SK-N-SH (cell line): ENCODE measurements around a stretch of chr2.

GRCh38 chr2:62099180-62099548 lies 96.8 kb upstream of the B3GNT2 start:
- RRBS: no CpG with 5 or more reads among the region's 6 CpGs
CAGE:
- cytosol, long polyA plus RNA: no peak
- long polyA plus RNA: no peak
- nucleus, long polyA plus RNA: no peak

DNA sequence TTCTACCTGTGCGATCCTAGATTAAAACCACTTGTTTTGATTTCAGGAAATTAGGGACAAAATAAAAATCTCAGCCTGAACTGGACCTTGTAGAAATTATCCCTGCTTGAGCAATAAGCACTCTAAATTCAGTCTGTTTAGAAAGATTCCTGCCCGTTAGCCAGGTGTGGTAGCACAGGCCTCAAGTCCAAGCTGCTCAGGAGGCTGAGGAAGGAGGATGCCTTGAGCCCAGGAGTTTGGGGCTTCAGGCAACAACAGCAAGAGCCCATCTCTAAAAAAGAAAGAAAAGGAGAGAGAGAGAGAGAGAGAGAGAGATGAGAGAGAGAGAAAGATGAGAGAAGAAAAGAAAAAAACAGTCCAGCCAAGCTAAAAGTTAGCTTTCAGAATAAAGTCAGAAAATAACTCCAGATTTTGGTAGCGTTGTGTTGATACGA lies 57.1 kb upstream of the B3GNT2 start:
- RRBS: no CpG with 5 or more reads among the region's 4 CpGs
CAGE:
- cytosol, long polyA plus RNA: no peak
- long polyA plus RNA: no peak
- nucleus, long polyA plus RNA: no peak

GRCh38 chr2:62178667-62179090 lies 17.2 kb upstream of the B3GNT2 start:
- RRBS: no CpG with 5 or more reads among the region's 1 CpG
CAGE:
- cytosol, long polyA plus RNA: no peak
- long polyA plus RNA: no peak
- nucleus, long polyA plus RNA: no peak

GRCh38 chr2:62306605-62307658 lies 111.0 kb downstream of the B3GNT2 start:
- RRBS: 91% methylated on average over 1 of the region's 11 CpGs
CAGE:
- cytosol, long polyA plus RNA: no peak
- long polyA plus RNA: no peak
- nucleus, long polyA plus RNA: no peak

- RRBS: no CpG with 5 or more reads among the region's 14 CpGs
CAGE:
- cytosol, long polyA plus RNA: no peak
- long polyA plus RNA: no peak
- nucleus, long polyA plus RNA: no peak
Measured at GRCh38 chr2:62450436-62451447, 55.3 kb downstream of the TMEM17 start.

- RRBS: no CpG with 5 or more reads among the region's 8 CpGs
CAGE:
- cytosol, long polyA plus RNA: no peak
- long polyA plus RNA: no peak
- nucleus, long polyA plus RNA: no peak
Measured at GRCh38 chr2:62706534-62706780, 944 bp downstream of the EHBP1 start.

DNA sequence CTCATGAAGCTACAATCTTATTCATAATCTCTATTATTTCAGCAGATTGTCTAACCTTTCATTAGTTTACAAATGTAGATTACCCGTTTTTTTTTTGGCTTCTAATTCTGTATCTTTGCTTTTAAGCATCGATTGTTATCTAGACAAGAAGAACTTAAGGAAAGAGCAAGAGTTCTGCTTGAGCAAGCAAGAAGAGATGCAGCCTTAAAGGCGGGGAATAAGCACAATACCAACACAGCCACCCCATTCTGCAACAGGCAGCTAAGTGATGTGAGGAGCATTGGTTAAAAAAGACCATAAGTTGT lies 95.3 kb upstream of the OTX1 start:
- RRBS: no CpG with 5 or more reads among the region's 3 CpGs
CAGE:
- cytosol, long polyA plus RNA: no peak
- long polyA plus RNA: no peak
- nucleus, long polyA plus RNA: no peak

- RRBS: no CpG with 5 or more reads among the region's 4 CpGs
CAGE:
- cytosol, long polyA plus RNA: no peak
- long polyA plus RNA: no peak
- nucleus, long polyA plus RNA: no peak
Measured at GRCh38 chr2:63613736-63614126, 25.0 kb downstream of the MDH1 start.

GRCh38 chr2:63840753-63840919 lies 1.1 kb upstream of the UGP2 start:
- RRBS: no CpG with 5 or more reads among the region's 19 CpGs
CAGE:
- cytosol, long polyA plus RNA: no peak
- long polyA plus RNA: no peak
- nucleus, long polyA plus RNA: no peak

- RRBS: no CpG with 5 or more reads among the region's 8 CpGs
CAGE:
- cytosol, long polyA plus RNA: no peak
- long polyA plus RNA: no peak
- nucleus, long polyA plus RNA: no peak
Measured at GRCh38 chr2:63842854-63843360, 1.2 kb downstream of the UGP2 start.

GRCh38 chr2:63886041-63886874 lies 44.6 kb downstream of the UGP2 start:
- RRBS: no CpG with 5 or more reads among the region's 4 CpGs
CAGE:
- cytosol, long polyA plus RNA: no peak
- long polyA plus RNA: no peak
- nucleus, long polyA plus RNA: no peak

DNA sequence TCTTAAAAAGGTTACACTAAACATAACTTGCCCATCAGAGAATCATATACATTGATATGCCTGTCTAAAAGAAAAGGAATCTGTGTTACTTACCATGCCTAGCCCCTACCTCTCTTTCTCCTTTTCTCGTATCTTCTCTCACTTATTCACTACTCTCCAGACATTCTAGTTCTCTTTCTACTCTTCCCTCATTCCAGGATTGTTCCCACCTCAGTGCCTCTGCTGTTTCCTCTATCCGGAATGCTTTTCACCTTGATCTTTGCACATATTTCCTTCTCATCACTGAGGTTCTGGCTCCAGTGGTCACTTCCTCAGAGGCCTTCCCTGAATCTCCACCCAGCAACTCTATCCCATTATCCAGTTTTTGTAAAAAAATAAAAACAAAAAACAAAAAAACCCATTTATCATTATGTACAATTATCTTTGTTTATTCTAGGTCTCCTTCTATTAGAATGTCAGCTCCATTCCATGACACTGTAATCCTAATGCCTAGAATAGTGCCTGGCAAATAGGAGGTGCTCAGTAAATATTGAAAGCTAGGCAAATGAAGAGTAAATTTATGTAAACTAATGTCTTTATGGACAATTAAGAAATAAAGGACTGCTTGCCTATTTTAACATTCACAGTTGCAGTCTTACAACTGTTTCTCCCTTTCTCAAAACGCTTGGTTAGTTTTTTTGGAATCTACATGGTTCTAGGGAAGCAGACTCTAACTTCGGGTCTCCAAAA lies 84.8 kb downstream of the VPS54 start:
- RRBS: no CpG with 5 or more reads among the region's 4 CpGs
CAGE:
- cytosol, long polyA plus RNA: no peak
- long polyA plus RNA: no peak
- nucleus, long polyA plus RNA: no peak

DNA sequence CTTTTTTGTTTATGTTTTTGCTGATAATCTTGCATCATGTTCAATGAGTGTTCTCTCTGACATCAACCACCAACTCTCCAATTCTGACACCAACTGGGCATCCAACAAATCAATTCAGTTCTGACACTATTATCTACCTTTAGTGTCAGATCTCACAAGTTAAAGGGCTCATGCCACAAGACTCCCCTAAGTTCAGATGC lies 19.6 kb downstream of the PELI1 start:
CAGE:
- cytosol, long polyA plus RNA: no peak
- long polyA plus RNA: no peak
- nucleus, long polyA plus RNA: no peak

DNA sequence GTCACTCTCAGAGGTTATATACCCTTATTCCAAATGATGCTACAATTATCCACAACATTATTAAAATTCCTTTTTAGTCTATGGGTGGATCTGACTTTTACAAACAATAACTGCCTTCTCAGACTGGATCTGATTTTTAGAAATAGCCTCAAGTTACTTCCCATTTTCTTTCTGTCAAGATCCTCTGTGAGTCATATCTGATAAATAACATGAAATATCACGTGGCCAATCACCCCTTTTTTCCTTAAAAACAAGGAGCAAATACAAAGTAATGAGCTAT lies 6.7 kb downstream of the PELI1 start:
- RRBS: no CpG with 5 or more reads among the region's 1 CpG
CAGE:
- cytosol, long polyA plus RNA: no peak
- long polyA plus RNA: no peak
- nucleus, long polyA plus RNA: no peak

GRCh38 chr2:64227926-64228713 lies 83.9 kb upstream of the PELI1 start:
- RRBS: 3% methylated on average over 2 of the region's 32 CpGs
CAGE:
- cytosol, long polyA plus RNA: no peak
- long polyA plus RNA: no peak
- nucleus, long polyA plus RNA: no peak

DNA sequence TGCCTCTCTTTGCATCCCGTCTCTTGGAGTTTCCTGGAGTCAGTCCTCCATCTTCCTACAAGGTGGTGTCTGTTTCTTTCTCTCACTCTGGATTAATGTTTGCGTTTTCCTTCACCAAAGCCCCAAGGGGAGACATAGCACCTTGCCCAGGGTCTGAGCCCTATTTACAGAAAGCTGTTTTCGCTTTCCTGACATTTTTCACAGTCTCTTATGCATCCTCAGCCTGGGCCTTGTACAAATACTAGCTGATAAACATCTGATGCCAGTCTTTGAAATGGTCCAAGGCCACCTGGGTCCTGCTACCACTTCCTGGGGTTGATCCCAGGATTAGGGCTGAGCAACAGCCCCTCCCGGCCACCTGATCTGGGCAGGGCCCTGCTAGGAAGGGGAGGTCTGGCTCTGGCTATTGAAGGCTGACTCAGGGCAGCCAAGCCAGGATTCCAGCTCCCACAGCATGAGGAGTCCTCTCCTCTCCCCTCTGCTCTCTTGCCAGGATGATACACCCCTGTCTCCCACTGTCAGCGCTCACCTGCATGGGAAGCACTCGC lies 53.3 kb upstream of the LGALSL start:
- RRBS: no CpG with 5 or more reads among the region's 6 CpGs
CAGE:
- cytosol, long polyA plus RNA: no peak
- long polyA plus RNA: no peak
- nucleus, long polyA plus RNA: no peak

GRCh38 chr2:64401317-64401841 lies 52.6 kb upstream of the LGALSL start:
- RRBS: no CpG with 5 or more reads among the region's 7 CpGs
CAGE:
- cytosol, long polyA plus RNA: no peak
- long polyA plus RNA: no peak
- nucleus, long polyA plus RNA: no peak

DNA sequence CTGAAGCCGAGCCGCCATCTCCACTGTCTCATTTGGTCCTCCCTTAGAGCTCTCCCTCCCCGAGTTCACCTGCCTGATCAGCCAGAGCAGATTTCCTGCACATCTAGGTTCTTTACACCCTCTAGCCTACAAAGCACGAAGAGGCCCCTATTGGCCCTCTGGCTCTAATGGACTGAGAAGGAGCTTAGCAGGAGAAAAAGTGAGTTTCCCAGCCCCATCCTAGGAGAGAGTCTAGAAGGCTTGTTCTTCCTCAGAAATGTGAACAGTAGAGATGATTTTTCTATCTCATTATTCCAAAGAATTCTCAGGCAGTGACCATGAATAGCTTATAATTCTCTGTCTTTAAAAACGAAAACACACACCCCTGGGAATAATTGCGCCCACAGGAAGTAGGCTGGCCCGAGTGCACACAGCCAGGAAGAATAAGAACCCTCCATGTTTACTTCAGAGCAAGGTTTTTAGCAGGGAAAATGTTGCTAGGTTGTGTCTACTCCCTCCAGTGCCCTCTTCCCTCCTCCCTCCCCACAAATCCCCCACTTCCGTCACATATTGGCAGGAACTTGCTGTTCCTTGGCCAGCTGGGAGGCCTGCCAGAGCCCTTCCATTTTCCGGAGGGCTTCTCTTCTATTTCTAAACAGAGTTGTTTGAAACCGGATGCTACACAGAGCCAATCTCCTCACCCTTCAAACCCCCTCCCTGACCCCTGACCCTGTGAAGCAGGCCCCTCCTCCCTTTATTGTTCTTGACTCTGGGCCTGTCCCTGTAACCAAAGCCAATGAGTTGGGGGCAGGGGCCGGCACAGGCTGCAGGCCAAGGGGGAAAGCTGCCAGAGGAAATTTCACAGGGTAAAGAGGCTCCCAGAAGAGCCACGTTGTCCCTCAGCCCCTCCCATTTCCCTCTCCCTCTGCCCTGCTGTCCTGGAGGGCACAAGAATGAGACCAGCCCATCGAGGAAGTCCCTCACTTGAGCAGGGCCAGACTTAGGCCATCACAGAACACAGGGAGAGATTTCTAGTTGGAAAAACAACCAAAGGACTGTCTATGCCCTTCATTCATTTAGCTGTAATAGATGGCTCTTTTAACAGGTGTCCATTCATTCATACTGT lies 49.9 kb upstream of the LGALSL start:
- RRBS: no CpG with 5 or more reads among the region's 13 CpGs
CAGE:
- cytosol, long polyA plus RNA: no peak
- long polyA plus RNA: no peak
- nucleus, long polyA plus RNA: no peak

DNA sequence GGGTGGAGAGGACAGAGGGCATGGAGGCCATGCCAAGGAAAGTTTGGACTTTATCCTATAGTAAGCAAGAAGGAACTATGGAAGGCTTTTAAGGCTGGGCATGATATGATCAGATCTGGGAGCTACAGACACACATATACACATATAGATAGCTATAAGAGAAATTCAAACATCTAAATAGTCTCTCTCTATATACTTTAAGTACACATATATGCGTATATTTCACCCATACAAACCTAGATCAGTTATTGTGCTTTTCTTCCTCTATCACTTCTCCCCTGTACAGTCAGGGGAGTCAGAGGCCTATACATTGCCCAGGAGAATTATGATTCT lies 47.4 kb upstream of the LGALSL start:
- RRBS: no CpG with 5 or more reads among the region's 1 CpG
CAGE:
- cytosol, long polyA plus RNA: no peak
- long polyA plus RNA: no peak
- nucleus, long polyA plus RNA: no peak

- RRBS: no CpG with 5 or more reads among the region's 5 CpGs
CAGE:
- cytosol, long polyA plus RNA: no peak
- long polyA plus RNA: no peak
- nucleus, long polyA plus RNA: no peak
Measured at GRCh38 chr2:64455226-64455993, 1.4 kb downstream of the LGALSL start.